HGPS cell (cell line): ENCODE data around the genes PRRG4, QSER1, CSTF3 and NAT10.

DNA sequence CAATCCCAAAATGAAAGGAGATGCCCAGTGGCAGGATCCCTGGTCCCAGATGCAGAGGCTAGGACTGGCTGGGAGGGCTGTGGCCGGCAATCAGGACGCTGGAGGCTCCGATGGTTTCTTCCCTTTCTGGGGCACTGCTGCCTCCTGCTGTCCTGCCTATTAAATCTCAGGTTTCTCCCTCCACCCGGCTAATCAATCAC is 82.5 kb downstream of the RCN1 start:
- RRBS, result under 1% methylated on average over 4 of the region's 4 CpGs

GRCh38 chr11:32325156-32325567 is 110.2 kb downstream of the WT1 start:
- RRBS, result no CpG with 5 or more reads among the region's 3 CpGs

DNA sequence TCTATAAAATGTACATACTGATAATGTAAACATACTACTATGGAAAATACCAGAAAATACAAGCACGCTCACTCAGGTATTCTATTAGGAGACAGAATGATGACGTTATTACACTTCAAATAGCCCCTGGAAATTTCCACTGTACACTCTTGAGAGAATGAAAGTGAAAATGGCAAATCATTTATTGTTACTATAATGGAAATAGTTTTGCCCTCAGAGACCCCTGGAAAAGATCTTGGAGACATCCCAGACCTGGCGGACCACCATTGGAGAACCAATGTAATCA is 599 bp upstream of the PRRG4 start:
- RRBS, result no CpG with 5 or more reads among the region's 3 CpGs

DNA sequence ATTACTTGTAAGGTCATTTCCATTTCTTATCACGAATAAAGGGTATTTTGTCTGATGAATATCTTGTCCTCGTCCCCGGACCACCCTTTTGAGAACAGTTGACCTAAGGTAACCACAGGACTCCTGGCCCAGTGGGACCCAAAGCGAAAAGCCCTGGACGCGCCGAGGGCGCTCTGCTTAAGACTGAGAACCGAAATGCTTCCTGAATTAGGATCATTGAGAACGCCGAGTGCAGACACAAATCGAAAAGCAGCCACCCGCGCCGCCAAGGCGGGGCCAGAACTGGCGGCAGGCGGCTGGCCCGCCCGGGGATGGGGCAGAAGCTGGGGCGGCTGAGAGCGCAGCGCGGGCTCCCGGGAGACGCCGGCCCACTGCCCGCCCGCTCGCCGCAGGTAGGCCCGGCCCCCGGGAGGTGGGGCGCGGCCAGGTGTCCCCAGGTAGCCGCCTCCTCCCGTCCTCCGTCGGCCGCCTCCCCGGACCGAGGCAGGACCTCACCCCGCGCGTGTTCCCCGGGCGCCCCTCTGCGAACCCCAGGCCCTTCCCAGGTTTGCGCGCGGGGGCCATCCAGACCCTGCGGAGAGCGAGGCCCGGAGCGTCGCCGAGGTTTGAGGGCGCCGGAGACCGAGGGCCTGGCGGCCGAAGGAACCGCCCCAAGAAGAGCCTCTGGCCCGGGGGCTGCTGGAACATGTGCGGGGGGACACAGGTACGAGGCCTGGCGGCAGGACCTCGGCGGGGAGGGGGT is at the start of gene PRRG4:
Gene PRRG4, plus strand, starts transcription at position 457 of the 742 bp plus-strand sequence.
- RRBS, result 3% methylated on average over 38 of the region's 69 CpGs

- RRBS, result 2% methylated on average over 36 of the region's 120 CpGs
Observed at GRCh38 chr11:32892640-32893557, at the start of gene QSER1. Gene QSER1, plus strand, starts transcription at chr11:32892811.

GRCh38 chr11:32932672-32933052 is 40.1 kb downstream of the QSER1 start:
- RRBS, result no CpG with 5 or more reads among the region's 2 CpGs

DNA sequence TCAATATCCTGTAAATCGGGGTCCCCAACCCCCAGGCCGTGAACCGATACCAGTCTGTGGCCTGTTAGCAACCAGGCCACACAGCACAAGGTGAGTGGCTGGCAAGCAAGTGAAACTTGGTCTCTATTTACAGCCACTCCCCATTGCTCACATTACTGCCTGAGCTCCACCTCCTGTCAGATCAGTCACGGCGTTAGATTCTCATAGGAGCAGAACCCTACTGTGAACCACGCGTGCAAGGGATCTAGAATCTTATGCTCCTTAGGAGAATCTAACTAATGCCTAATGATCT is 27.8 kb upstream of the DEPDC7 start:
- RRBS, result no CpG with 5 or more reads among the region's 7 CpGs

GRCh38 chr11:33013675-33014251 is 1.9 kb upstream of the DEPDC7 start:
- RRBS, result no CpG with 5 or more reads among the region's 2 CpGs

DNA sequence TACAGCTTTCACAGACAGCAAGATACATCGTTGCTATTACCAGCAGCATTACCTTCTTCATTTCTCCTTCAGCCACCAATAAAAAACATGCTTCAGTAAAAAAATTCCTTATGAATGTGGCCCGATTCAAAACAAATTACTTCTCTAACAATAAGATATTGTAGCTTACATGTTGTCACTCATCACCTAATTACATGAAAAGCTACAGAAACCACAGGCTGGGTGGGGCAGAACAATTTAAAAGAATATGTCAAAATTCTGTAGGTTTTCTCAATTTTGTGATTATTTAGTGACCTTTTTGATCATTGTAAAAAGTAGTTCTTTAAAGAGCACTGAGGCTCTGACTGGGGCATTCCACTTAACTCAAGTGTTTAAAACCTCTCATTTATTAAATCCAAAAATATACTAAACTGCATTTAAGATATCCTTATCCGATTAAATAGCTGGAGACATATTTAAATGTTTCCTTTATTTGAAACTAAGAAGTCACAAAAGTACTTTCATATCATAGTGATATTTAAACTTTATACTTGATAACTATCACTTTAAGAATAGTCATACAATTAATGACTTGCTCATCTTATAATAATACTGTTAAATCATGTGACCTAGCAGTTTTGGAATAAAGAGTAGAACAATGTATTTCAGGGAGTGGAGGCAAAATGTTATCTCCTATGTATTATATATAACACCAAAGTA is 23.0 kb downstream of the CSTF3 start:
- RRBS, result no CpG with 5 or more reads among the region's 3 CpGs

DNA sequence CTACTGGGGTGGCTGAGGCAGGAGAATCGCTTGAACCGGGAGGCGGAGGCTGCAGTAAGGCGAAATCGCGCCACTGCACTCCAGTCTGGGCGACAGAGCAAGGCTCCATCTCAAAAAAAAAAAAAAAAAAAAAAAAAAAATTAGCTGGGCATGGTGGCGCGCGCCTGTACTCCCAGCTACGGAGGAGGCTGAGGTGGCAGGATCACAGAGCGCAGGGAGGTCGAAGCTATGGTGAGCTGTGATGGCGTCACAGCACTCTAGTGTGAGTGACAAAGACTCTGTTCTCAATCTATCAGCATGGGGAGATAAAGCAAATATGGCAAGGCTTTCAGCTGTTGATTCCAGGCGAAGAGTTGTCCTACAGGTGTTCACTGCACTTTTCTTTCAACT is 1.8 kb downstream of the CSTF3 start:
- RRBS, result no CpG with 5 or more reads among the region's 15 CpGs

GRCh38 chr11:33160715-33161812 is at the start of gene CSTF3:
Gene CSTF3, minus strand, starts transcription at chr11:33161480.
- RRBS, result 1% methylated on average over 13 of the region's 48 CpGs

- RRBS, result no CpG with 5 or more reads among the region's 2 CpGs
Observed at GRCh38 chr11:33359498-33359853, 16.4 kb upstream of the KIAA1549L start.

GRCh38 chr11:34076035-34076600 is 24.6 kb downstream of the CAPRIN1 start:
- RRBS, result no CpG with 5 or more reads among the region's 6 CpGs

DNA sequence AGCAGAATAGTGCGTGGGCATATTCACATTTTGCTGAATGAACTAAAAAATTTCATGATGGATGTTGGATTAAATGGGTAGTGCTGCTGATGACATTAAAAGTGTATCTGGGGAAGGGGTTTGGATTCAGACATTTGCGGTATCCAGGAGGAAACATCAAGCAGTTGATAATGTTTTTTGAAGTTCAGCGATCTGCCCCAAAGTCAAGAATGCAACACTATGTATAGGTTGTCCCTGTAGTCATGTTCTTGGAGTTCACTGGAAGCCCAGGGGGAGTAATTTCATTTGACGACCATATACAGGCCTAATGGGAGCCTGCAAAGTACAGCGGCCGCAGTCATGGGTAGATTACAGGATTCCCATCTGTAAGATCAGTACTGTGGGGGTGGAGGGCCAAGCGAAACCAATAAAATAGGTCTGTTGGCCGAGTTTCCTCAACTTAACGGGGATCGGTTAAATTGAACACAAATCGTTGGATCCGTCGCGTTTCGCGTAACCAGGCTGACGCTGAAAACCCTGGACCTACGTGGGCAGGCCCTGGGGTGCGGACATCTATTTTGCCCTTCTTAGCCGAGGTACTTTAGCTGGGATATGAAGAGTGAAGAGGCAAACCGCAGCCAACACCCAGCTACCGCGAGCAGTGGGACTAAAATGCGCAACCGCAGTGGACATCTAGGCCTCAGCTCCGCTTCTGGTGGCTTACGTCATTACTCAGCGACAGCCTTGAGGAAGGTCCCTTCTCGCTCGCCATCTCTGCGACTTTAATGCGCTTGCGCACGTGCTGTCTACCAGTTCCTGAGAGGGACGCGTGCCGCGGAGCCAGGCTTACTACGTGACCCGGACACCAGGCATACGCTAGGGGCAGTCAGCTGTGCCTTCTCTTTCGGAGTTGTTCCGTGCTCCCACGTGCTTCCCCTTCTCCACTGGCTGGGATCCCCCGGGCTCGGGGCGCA is at the start of gene NAT10:
Gene NAT10, plus strand, starts transcription at position 791 of the 953 bp plus-strand sequence.
- RRBS, result 3% methylated on average over 4 of the region's 47 CpGs

DNA sequence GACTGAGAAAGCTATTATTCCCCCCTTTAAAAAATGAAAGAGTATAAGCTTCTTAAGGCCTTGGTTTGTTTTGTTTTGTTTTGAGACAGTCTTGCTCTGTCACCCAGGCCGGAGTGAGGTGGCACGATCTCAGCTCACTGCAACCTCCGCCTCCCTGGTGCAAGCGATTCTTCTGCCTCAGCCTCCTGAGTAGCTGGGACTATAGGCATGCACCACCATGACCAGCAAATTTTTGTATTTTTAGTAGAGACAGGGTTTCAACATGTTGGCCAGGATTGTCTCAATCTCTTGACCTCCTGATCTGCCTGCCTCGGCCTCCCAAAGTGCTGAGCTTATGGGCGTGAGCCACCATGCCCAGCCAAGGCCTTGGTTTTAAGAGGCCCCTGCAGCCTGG is 75.4 kb downstream of the NAT10 start:
- RRBS, result no CpG with 5 or more reads among the region's 6 CpGs

DNA sequence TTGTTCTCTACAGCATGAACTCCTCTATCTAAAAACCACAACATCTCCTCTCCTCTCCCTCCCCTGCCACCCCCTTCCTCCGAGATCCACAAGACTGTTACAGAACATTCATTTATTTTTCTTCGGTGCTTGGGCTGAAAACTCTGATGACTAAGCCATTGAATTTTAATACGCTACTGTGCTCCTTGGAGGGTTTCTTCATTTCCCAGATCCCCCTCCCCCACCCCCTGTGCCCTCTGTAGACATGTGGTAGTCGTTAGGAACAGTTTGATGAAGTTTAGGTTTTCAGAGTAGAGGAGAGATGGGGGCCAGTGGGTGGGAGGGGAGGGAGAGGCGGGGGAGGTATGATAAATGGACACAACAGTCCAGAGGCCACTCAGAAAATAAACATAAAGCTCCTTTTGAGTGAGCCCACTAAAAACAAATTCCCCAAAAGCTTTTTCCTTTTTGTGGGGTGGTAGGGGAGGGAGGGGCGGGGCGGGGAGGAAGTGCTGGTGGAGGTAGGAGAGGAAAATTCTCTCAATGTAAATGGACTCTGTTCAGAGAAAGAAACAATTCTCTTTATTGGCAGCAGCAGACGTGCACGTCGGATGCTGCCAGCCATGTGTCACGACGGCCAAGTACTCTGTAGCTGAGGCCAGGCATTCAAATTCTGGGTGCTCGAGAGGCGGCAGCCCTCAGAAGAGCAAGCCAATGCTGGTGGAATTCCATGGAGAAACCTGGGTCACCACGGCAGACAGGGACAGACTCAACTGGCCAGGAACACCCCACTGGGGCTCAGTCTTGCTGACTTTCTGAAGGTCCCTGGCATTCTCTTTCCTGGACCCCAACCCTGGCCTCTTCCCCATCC is 91.0 kb downstream of the ABTB2 start:
- RRBS, result no CpG with 5 or more reads among the region's 15 CpGs

- RRBS, result no CpG with 5 or more reads among the region's 8 CpGs
Observed at GRCh38 chr11:34300609-34301545, 56.9 kb downstream of the ABTB2 start.

- RRBS, result no CpG with 5 or more reads among the region's 5 CpGs
Observed at GRCh38 chr11:34457704-34458364, 19.1 kb downstream of the CAT start.

DNA sequence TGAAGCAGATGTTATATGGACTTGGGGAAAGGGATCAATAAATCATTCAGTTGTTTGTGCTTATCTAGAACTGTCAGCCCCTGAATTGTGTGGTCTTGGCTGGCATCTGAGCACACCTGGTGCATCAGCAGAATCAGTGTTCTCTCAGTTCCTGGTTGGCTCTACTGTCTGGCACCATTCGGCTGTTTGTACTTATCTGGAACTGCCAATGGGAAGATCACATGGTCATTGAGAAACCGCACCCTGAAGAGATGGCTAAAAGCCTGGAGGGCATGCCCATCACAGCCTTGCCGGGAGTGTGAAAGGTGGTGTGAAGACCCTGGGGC is 37.1 kb upstream of the EHF start:
- RRBS, result no CpG with 5 or more reads among the region's 3 CpGs

GRCh38 chr11:34641061-34641388 is 20.1 kb downstream of the EHF start:
- RRBS, result no CpG with 5 or more reads among the region's 1 CpG